Subcutaneous preadipocyte (primary cell): ENCODE measurements around a stretch of chr3.

DNA sequence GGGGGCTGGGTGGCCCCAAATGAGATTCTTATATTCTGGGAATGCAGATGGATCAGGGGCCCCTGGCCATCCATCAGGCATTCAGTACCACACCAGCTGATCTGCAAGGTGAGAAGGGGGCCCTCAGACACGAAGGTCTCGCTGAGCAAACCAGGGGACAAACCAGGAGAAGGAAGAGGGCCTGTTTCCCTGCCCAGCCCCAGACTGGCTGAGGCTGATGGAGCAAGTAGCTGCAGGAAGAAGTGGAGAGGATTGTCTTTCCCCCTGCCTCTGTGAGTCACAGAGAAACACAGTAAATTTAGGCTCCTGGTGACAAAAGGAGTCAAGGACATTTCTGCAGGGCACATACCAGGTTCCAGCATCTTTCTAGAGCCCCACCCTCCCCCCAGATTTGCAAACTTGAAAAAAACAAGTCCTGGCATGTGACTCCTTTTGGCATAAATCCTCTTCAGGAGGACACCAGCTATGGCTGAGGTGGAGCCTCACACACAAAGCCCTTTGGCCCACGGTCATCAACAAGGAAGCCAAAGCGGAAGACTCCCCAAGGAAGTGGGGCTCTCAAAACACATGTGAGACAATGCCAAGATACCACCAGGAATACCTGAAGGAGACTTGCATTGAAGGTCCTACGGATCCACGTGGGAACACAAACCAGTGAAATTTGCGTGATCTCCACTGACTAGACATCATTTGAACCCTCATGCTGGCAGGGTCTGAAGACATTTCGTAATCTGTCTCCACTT lies 17.7 kb downstream of the PLD1 start:
- CAGE, long polyA plus RNA = no peak

GRCh38 chr3:171841287-171841773 lies 1.8 kb upstream of the TMEM212 start:
- CAGE, long polyA plus RNA = no peak

GRCh38 chr3:172079593-172079835 lies 40.1 kb downstream of the FNDC3B start:
- CAGE, long polyA plus RNA = no peak

GRCh38 chr3:172125846-172126697 lies 86.7 kb downstream of the FNDC3B start:
- CAGE, long polyA plus RNA = no peak

- CAGE, long polyA plus RNA = no peak
Measured at GRCh38 chr3:172130330-172131003, 91.1 kb downstream of the FNDC3B start.

- CAGE, long polyA plus RNA = no peak
Measured at GRCh38 chr3:172256342-172256904, 191.8 kb downstream of the GHSR start.

DNA sequence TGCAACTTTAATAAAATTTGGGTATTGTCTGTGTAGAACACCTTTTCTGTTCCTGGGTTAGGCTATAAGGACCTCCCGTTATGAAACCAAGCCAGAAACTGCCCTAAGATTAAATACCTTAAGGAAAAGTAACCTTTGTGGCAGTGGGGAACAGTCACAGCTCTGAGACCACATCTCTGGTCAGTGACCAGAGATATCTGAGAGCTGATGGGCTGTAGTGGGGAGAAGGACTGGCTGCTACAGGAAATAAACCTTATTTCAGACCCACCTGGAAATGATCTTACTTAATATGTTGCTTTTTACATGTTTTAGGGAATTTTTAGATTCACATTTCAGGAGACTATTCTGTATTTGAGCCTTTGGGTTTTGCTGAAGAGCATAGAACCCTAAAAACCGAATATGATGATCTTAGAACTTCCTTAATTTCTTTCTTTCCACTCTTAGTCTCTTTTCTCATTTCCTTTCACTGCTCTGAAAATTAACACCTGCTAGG lies 175.9 kb downstream of the GHSR start:
- CAGE, long polyA plus RNA = no peak

DNA sequence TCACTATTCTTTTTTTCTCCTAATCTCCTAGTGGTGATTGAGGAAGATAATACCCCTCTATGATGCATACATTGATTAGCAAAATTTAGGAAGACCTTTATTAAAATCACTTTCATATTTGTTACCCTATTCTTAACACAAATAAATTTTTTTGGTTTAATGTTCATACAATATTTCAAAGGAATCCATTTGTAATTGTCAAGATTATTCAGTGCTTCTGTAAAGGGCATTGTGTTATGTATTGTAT lies 145.8 kb downstream of the GHSR start:
- CAGE, long polyA plus RNA = no peak

DNA sequence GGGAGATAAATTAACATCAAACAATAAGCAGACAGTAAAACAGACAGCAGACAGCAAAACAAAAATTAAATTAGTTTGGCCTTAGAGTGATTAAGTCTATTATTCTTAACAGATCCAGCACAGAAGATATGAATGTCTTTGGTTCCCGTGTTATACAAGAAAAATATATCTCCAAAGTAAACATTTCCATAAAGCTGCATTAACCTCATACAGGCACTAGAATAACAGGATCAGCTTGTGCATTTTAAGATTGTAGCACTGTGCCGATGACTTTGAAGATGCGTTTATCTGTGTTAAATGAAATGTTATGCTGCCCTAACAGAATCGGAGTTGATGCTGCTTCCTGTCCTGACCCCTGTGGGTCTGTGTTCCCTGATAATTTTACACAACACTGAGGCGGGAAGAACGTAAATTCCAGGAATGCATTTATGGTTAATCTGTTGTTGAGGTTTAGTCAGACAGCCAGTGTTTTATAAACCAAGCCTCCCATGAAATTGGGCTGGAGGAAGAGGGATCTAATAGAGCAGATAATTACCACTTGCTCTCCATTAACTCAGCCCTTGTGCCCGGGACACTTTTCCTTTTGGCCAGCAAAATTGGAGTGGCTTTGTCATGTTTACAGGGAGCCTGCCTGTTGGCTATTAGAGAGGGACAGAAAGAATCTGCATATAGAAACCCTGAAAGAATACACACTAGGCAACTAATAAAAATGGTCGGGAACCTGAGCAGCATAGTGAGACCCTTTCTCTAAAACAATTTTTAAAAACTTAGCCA lies 80.7 kb downstream of the GHSR start:
- CAGE, long polyA plus RNA = no peak

- CAGE, long polyA plus RNA = no peak
Measured at GRCh38 chr3:172384746-172385459, 63.4 kb downstream of the GHSR start.

DNA sequence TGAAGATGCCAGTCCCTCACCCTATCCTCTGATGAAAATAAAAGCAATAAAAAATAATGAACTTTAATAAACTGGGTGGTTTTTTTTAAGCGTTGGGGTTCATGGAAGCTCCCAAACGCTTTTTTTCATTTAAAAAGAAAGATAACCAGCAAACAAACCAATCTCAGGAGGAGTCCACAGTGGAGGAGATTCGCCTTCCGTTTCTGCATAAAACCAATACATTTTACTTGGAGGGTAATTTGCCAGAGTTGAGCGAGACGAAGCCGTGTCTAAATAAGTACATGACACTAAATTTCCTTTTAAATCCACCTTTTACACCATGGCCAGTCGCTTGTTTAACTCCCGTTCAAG lies 549 bp upstream of the NLGN1 start:
- CAGE, long polyA plus RNA = no peak

DNA sequence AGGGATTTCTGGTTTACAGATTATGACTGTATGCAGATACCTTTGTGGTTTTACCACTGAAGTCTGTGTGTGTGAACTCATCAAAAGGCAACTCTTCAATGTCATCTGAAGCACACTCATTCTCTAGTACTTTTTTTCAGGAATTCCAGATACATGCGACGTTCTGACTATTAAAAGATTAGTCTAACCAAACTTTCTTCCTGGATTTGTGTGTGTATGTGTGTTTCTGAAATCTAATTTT lies 188.6 kb downstream of the NLGN1 start:
- CAGE, long polyA plus RNA = no peak

DNA sequence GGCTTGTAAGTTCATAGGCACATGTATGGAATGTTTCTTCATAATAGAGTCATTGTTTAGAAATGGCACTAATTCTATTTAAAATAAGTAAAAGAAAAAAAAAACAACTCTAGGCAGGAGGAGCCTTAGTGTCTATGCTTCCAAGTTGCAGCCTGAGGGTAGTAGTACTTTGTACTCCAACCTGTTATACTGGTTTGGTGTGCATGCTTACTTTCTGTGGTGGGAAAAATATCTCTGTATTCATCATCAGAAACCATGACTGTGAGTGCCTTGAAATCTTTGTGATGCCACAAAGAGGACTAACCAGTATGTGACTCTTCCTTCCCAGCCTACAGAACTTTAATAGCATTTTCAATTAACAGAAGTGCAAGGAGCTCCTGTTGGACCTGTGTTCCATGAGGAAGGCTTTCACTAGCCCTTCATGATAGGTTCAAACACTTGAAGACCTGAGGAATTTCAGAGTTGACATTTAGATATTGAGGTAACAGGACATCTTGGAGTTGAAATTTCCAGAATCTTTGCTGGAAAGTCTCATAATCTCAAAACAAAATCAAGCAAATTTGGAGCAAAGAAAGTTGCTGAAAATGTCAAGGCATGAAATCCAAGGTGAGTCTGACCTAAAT lies 4.5 kb downstream of the NAALADL2 start:
- CAGE, long polyA plus RNA = no peak

DNA sequence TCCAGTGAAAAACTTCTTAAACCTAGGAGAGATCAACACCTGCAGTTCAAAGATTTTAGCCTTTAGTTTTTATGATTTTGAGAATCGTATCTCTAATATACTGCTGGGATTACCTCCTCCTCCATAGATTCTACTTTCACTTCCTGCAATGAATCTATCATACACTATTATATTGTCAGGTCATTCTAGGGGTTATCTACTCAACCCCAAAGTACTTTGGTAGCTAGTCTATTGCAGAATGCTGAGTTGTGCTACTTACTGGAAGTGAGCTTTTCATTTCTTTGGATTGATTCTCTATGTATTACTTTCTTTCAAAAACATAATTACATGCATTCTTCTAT lies 1026.7 kb downstream of the TBL1XR1 start:
- CAGE, long polyA plus RNA = no peak

GRCh38 chr3:176361917-176362400 lies 835.3 kb downstream of the TBL1XR1 start:
- CAGE, long polyA plus RNA = no peak

- CAGE, long polyA plus RNA = no peak
Measured at GRCh38 chr3:177046709-177047662, 150.3 kb downstream of the TBL1XR1 start.

- CAGE, long polyA plus RNA = no peak
Measured at GRCh38 chr3:177249238-177249569, 51.9 kb upstream of the TBL1XR1 start.

DNA sequence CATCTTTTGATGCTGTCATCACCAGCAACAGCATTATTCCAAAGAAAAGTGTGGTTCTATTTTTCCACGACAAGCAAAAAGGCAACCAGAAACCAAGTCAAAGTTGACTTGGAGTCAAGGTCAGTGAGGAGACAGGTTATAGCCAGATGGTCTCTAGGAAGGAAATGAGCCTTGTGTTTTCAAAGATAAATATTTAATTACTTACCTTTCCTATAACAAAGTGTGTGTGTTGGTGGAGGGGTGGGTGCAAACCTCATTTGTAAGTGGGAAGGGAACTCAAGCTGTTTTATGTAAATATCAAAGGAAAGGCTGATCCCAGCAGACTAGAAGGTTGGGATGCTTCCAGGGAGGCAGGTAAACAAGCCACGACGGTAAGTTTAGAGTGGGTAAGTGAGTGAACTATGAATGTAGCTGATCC lies 81.8 kb upstream of the TBL1XR1 start:
- CAGE, long polyA plus RNA = no peak

GRCh38 chr3:177279475-177279731 lies 82.1 kb upstream of the TBL1XR1 start:
- CAGE, long polyA plus RNA = no peak

DNA sequence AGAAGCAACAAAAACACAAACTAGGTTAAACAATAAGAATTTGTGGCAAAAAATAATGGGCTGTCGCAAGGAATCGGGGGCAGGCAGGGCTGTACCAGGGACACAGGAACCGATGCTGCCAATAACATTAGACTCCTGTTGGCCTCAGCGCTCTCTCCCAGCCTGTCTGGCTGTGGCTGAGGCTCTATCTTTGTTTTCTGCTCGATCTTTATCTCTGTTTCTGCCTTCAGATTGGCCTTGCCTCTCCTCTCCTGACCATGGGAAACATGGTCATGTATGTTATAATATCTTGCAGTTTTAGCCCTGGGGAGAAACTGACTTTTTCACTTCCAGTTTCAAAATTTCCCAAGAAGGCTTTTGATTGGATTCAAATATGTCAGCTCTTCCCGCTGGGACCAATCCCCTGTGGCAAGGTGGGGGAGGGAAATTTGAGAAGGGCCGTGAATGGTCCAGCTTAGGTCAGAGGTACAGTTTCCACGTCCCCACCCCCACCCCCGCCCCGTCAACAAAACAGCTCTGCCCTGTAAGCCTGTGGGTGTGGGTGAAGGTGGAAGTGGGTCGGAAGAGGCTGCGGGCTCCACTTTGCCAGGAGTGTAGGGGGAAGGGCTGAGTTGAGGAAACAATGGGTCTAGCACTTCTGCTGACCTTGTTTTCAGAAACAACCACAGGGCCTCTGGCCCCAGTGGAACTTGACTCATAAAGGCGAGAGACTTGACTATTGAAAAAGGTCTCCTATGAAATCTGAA lies 161.1 kb upstream of the TBL1XR1 start:
- CAGE, long polyA plus RNA = no peak